ENCODE measurements around the genes DIDO1, BIRC7 and PPDPF.

- RAMPAGE, long total RNA = no peak
- RRBS = no CpG with 5 or more reads among the region's 13 CpGs
Observed at GRCh38 chr20:62413142-62413751, 6.2 kb upstream of the CABLES2 start.

GRCh38 chr20:62426717-62427261 lies 550 bp downstream of the RBBP8NL start:
- RAMPAGE, long total RNA = no peak
- RRBS = no CpG with 5 or more reads among the region's 24 CpGs

DNA sequence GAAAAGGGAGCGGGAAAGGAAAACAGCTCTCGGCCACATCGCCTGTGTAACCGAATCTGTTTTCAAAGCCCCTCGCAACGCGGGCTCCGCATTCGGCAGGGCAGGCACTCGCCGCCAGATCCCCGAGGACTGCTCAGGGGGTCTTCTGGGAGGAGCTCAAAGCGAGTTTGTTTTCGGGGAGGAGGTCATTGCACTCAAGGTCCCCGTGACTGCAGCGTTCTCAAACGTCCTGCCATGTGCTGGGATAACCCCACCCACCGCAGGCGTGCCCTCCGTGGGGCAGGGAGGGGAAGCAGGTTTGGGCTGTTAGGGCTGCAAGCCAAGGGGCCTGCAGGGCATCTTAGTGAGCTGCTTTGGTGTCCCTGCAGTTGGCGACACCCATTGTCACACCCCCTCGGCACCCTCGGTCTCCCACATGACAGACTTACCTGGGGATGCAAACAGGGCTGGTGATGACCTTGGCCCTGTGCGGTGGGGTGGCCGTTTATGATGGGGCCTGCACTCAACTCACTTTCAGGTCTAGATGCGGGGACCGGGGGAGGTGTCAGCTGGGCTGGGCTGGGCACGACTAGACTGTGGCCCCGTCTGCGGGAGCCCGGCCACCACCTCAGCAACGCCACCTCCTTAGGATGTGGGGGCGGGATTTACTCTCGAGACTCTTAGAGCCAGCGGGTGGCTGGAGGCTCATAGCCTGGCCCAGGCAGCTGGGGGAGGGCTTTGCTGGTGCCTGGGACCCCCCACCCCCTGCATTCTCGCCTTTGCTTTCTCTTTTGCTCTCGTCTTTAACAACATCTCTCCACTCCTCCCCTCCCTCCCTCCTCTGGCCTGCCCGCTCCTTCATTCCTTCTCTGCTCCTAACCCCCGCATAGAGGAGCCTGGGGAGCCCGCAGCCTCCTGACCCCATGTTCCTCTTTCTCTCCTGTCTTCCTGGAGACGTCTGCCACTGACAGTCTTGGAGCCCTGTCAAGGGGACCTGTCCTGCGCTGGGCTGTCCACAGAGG lies 6.5 kb upstream of the GATA5 start:
- RAMPAGE, long total RNA = no peak
- RRBS = 7% methylated on average over 5 of the region's 42 CpGs

DNA sequence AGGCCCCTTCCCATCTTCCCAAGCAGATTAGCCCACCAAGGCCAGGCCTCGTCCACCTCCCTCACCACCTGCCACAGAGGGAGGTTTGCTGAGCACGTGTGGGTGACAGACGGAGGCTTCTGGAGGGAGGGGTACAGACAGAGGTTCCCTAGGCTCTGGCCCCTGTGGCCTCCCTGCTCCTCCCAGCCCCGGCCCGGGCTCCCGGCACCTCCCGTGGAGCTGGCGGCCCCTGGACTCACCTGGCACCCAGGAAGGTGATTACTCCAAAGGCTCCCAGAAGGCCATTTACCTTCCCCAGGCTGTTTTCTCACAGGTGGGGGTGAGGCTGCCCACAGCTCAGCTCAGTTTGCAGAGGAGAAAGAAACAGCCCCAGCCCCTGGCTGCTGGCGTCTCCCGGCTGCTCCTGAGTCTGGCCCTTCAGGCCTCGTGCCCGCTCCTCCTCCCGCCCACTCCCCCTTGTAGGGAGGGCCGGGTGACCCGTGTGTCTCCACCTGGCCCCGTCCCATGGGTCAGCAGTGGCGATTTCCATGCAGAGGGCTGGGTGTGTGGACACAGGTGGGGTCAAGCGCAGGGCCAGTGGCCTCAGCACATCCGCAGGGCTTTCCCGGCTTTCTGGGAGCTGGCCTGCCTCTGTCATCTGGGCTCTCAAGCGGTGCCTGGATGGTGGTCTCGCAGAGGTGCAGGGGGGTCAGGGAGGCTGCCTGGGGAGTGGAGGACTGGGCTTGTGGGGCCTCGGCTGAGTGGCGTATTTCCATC lies 20.0 kb upstream of the GATA5 start:
- RAMPAGE, long total RNA = no peak
- RRBS = 39% methylated on average over 4 of the region's 24 CpGs

DNA sequence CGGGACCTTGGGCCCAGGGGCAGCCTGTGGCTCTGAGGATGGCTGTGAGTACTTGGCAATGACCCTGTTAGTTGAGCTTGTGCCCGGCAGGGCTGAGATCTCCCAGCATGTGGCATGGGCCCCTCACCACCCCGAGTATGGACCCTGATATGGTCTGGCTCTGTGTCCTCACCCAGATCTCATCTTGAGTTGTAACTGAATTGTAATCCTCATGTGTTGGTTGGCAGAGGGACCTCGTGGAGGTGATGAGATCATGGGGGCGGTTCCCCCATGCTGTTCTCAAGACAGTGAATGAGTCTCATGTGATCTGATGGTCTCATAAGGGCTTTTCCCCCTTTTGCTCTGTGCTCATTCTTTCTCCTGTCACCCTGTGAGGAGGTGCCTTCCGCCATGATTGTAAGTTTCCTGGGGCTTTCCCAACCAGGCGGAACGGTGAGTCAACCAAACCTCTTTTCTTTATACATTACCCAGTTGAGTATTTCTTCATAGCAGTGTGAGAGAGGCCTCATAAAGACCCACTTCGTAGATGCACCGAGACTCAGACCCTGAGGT lies 26.0 kb upstream of the GATA5 start:
- RAMPAGE, long total RNA = start-site peak on the minus strand centred at position 160 of the sequence, 103 bp wide, 17 and 44 reads in 2 replicates
- RRBS = no CpG with 5 or more reads among the region's 10 CpGs

- RAMPAGE, long total RNA = no peak
- RRBS = no CpG with 5 or more reads among the region's 12 CpGs
Observed at GRCh38 chr20:62535945-62536377, 60.2 kb upstream of the GATA5 start.

DNA sequence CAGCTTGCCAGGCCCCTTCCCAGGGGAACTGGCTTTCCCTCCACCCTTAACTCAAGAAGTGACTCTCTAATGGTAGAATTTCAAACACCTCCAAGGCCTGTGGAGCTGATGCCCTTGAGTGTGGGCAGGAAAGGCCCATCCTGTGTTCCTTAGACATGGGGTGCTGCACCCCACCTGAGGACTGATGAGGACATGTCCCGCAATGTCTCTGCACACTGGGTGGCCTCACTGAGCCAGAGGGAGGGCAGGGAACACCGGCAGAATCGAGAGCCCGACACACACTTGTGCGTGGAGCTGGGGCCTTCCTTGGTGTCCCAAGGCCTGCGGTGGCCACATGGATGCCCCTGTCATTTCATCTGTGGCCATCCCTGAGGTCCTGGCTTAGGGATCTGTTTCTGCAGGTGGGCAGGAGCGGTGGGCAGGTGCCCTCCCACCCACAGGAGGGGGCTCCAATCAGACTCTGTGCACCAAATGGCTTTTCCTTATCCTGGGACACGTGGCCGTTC lies 82.8 kb upstream of the SLCO4A1 start:
- RAMPAGE, long total RNA = no peak
- RRBS = no CpG with 5 or more reads among the region's 9 CpGs

DNA sequence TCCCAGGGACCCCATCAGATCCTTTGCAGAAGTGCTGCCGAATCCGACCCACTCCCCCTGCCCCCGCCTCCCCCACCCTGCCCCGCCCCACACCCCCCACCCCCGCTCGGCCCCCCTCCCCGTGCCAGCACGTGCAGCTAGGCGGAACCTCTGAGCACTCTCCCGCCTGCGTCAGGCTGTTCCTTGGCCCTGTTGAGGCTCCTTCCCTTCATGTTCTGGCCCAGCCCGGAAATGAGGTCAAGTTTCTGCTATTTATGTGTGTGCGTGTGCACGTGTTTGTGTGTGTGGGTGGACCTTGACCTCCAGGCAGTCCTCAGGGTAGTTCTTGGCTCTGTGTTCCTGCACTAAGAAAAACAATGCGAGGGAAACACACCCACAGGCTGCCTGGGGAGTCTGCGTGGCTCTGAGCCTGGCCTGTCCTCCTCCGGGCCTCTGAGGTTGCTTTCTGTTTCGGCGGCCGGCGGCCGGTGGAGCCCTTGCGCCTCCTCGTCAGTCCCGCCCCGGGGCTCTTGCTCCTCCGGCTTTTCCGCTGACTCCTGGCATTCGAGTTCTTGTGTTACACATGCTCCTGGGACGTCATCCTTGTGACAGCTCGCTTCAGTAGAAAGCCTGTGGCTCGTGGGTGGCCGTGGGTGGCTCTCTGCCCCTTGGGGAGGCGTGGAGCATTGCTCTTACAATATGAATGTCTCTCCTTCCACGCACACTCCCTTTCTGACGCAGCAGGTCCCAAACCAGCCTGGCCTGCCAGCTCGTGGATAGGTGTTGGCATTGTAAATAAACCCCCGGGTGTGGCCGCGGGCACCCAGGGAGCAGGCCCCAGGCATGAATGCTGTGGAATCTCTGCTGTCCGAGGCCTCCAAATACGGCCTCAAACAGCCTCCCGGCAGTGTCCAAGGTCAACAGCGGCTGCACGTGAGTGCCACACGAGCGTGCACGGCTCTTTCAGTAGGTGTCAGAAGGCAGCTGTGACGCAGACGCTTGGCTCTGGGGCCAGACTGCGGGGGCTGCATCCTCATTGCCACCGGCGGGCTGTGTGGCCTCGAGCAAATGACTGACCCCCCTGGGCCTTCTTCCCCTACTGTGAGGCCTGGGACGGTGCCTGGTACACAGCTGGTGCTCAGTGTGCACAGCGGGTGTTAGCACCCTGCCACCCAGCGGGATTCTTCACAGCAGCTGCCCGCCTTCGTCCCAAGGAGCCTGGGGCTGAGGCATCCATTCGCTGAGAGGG lies 10.1 kb downstream of the SLCO4A1 start:
- RAMPAGE, long total RNA = no peak
- RRBS = 26% methylated on average over 11 of the region's 60 CpGs

GRCh38 chr20:62666157-62667014 lies 24.1 kb downstream of the SLCO4A1 start:
- RAMPAGE, long total RNA = no peak
- RRBS = 73% methylated on average over 4 of the region's 32 CpGs

DNA sequence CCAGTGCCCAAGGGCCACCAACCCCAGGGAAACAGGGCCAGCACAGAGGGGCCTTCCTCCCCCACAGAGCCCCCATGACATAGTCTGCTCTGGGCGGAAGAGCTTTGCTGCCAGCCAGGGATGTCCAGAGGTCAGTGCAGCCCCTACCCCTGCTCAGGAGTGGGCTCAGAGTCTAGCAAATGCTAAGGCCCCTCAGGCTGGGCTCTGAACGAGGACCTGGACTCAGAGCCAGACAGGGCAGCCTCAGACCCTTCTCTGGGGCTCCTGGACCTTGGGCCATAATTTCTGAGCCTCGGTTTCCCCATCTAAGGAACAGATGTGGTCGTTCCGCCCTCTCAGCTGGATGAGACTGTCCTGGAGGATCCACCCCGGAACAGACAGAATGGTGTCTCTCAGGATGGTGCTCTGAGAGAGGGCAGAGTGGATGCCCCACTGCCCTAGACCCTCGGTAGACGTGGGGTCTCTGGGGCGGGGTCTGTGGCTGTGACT lies 34.3 kb upstream of the MRGBP start:
- RAMPAGE, long total RNA = no peak
- RRBS = no CpG with 5 or more reads among the region's 9 CpGs

DNA sequence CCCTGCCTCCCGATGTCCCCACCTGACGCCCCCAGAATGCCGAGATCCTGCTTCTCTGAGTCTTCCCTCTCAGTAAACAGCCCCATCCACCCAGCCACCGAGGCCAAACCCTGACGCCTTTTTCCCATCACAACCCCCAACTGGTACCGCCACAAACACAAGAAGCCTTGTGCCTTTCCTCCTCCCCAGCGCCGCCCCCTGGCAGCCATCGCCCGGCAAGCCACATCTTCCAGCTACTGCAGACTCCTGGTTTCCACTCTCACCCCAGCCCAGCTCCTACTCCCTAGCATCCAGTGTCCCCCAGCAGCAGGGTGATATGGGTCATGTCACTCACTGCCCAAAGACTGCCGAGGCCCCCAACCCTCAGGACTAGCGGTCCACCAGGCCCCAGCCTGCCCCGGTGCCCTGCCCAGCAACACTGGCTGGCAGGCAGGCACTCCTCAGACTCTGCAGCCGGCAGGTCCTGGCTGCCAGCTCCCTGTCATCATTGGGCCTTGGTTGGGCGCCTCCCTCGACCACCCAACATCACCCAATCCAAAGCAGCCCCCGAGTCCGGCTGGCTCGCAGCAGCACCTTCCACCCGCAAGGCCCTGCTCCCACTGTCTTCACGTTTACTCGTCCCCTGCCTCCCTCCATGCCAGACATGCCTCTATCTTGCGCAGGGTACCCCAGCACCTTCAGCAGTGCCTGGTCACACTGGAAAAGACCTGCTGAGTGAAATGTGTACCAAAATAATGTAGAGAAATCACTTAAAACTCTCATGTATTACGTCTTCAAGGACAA lies 11.1 kb downstream of the TCFL5 start:
- RAMPAGE, long total RNA = no peak
- RRBS = 78% methylated on average over 4 of the region's 24 CpGs

DNA sequence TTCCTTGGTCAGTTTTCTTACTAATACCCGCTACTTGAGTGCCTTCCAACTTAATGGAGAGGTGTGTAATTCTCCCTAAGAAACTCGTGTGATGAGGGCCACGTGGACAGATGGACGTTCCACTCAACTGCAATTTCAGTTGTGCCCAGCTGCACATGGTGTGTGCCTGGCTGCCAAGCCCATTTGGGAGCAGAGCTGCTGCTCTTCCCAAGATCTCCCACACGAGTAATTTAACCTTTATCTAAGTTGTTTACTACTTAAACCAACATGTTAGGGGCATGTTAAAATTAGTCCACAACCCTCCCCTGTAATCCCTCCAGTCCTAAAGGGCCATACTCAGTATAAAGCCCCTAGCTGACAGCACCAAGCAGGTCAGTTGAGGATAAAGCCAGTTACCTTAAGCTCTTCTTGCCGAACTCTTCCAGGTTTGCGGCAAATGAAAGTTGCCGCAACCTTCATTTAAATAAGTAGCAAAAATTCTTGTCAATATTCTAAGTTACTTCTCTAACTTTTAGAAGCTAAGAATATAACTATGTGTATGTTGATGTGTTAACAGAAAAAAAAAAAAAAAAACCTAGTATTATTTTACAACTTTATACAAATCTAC lies 24.9 kb downstream of the DIDO1 start:
- RAMPAGE, long total RNA = no peak
- RRBS = no CpG with 5 or more reads among the region's 8 CpGs

DNA sequence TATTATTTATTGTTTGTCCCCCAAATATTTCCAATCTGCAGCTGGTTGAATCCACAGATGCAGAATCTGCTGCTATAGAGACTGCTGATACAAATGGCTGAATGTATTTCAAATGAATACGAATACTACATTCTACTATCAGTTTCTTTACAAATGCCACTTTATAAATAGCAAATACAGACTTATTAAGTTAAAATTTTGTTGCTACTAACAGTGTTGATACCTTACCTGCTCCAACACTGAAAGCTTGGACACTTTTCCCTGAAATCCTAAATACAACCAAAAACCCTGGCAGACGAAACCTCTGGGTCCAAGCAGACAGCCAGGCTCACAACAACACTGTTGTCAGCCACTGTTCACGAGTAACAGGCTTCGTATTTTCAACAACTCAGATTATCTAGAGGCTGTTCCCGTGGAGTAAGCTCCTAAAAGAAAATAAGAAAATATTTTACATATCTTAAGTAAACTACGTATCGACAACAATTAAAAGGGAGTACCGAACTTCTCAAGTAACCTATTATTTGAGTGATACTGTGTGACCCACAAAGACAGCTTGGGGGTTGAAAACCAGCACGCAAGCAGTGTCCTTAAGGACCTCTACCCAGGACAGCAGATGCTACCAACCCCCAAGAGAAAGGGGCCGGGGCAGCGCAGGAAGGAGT lies 12.2 kb downstream of the DIDO1 start:
- RAMPAGE, long total RNA = no peak
- RRBS = no CpG with 5 or more reads among the region's 11 CpGs

DNA sequence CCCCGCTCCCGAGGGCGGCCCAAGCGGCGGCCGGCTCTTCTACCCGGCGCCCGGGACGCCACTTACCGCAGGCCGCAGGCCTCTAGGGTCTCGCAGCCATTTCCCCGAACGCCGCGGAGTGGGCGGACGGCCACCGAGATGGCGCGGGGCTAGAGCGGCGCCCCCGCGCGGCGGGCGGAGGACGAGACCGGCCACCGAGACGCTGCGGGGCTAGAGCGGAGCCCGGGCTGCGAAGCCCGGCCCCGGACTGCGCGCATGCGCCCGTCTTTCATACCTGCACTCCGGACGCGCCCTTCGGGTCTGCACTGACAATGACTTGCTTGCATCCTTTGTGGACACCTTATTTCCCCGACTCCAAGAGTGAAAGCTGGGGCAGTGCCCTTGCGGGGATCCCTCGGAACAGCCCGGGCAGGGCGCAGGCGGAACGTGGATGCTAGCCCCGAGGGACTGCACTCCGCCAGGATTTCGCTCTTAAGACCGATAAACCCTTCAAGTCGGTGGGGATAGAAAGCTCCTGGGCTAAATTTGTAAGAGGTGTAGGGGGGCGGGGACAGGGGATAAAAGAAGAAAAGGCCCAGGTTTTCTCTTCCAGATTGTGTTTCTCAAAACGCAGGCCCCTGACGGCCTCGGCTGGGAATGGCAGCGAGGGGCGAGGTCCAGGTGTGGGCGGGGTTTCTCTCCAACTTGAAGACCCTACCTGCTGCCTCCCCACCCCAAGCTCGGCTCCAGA lies at the start of gene DIDO1:
Gene DIDO1, minus strand, starts transcription at position 140 of the 730 bp plus-strand sequence.
- RAMPAGE, long total RNA = start-site peak on the minus strand centred at position 129 of the sequence, 29 bp wide, 113 and 117 reads in 2 replicates
- RRBS = under 1% methylated on average over 11 of the region's 67 CpGs

DNA sequence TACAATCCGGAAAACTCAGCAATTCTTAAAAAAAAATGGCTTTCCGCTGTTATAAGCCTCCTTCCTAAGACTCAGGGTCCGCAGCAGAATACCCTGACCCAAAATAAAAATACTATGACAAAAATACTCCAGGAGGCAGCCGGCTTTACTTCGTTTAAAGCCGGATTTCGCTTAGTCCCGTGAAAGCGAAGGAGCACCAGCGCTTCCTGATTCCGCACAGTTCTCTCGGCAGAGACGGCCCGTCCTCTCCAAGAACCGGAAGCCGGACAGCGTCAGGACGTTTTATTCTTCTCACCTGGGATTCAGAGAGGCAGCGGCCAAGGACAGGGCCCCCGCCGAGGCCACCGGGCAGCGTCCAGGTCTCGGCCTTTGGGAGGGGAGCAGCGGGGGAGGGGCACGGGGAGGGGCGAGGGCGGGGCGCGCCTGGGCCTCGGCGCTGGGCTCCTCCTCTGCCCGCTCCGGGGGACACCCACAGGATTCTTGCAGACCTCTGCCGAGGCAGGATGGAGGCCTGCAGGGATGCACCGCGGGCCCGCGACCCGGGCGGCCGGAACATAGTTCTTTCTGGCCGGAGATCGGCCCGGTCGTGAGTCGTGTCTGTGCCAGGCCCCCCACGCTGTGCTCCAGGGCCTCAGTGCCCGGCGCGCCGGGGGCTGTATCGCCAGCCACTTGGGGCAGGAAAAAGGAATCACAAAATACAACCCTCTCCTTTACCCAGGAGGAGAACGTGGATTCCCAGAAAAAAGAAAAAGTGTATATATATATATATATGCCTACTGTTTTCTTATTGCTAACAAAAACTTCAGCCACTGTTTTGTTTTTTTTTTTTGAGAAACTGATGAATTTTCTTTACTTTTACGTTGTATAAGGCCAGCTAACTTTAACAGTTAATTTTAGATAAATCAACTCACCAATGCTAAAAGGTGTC lies 2.9 kb upstream of the DIDO1 start:
- RAMPAGE, long total RNA = no peak
- RRBS = 3% methylated on average over 26 of the region's 55 CpGs

DNA sequence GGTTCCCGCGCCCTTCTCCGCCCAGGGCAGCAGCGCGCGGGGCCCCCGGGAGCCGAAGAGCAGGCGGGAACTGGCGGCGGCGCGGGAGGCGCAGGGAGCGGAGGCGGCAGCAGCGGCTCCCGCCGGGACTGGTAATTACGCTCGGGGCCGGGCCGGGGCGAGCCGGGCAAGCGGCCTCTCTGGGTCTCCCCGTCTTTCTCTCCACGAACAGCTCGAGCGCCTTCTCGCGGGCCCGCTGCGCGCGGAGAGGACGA lies 38.2 kb downstream of the YTHDF1 start:
- RAMPAGE, long total RNA = no peak
- RRBS = 2% methylated on average over 16 of the region's 37 CpGs

GRCh38 chr20:63235600-63236055 lies at the start of gene BIRC7:
Gene BIRC7 (plus strand): TSS chr20:63235905.
- RAMPAGE, long total RNA = no peak
- RRBS = no CpG with 5 or more reads among the region's 12 CpGs

GRCh38 chr20:63370736-63371106 lies 9.6 kb upstream of the CHRNA4 start:
- RAMPAGE, long total RNA = no peak
- RRBS = no CpG with 5 or more reads among the region's 15 CpGs

DNA sequence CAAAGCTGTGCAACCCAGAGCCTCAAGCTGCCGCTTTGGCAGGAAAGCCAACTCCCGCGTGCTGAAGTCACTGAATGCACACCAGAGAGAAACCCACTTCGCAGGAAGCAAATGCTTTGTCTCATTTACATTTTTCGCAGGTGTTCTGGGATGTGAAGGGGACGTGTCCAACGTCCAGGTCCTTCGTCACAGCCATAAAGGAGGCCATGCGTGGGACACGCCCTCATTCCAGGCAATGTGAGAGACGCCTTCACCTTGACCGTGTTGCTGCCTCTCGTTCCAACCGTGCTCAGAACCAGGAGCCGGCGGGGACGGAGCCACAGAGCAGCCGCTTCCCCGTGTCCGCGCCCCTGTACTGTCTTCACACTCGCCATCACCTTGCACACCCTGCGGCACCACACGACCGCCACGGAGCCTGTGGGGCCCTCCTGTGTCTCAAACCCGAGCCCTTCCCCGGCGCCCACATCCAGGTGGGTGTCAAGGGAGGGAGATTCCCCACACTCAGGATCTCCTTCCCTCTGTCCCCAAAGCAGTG lies 24.3 kb downstream of the KCNQ2 start:
- RAMPAGE, long total RNA = no peak
- RRBS = 58% methylated on average over 2 of the region's 29 CpGs

DNA sequence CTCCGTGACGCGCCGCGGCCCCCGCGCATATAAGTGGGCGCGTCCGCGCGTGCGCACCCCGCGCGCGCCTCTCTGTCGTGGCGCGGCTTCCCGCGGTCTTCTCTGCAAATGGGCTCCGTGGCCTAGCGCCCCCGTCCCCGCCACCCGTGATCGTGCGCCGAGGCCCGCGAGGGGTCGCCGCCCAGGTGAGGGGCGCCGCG lies at the start of gene PPDPF:
Gene PPDPF, plus strand, starts transcription at position 56 of the 200 bp plus-strand sequence.
- RAMPAGE, long total RNA = start-site peak on the plus strand centred at position 81 of the sequence, 50 bp wide, 1,475 and 2,605 reads in 2 replicates
- RRBS = no CpG with 5 or more reads among the region's 37 CpGs

Data from kidney epithelial cell (primary cell).